SK-N-SH (cell line): ENCODE results near the gene JARID2.

DNA sequence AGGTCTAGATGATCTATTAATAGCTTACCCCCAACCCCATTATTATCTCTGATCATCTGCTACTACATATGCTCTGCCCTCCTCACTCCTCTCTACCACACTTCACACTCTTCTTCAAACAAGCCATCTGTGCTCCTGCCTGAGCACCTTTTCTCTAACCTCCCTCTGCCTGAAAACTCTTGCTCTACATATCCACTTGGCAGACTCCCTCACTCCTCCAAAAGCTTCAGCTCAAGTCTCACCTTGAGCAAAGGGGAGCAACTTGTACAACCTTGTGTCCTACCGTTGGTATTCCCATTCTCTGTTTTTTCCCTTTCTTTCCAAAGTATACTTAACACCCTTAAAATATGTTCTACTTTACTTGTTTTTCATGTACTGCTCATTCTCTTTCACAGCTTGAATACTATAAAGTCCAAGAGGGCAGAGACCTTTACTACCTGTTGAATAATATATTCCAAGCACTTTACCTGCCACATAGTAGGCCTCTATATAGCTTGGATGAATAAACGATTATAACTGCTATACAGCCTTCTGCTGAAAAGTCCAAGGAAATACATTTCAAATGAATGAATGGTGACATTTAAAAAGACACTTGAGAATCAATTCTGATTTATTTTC, 36.8 kb downstream of the NOL7 start:
- RRBS: no CpG with 5 or more reads among the region's 2 CpGs
CAGE:
- cytosol, long polyA plus RNA: no peak
- long polyA plus RNA: no peak
- nucleus, long polyA plus RNA: no peak

- RRBS: no CpG with 5 or more reads among the region's 9 CpGs
CAGE:
- cytosol, long polyA plus RNA: no peak
- long polyA plus RNA: no peak
- nucleus, long polyA plus RNA: no peak
These were observed 49.4 kb upstream of the RANBP9 start for GRCh38 chr6:13760883-13761566.

GRCh38 chr6:13798692-13799319, 15.6 kb downstream of the MCUR1 start:
- RRBS: no CpG with 5 or more reads among the region's 6 CpGs
CAGE:
- cytosol, long polyA plus RNA: no peak
- long polyA plus RNA: no peak
- nucleus, long polyA plus RNA: no peak

DNA sequence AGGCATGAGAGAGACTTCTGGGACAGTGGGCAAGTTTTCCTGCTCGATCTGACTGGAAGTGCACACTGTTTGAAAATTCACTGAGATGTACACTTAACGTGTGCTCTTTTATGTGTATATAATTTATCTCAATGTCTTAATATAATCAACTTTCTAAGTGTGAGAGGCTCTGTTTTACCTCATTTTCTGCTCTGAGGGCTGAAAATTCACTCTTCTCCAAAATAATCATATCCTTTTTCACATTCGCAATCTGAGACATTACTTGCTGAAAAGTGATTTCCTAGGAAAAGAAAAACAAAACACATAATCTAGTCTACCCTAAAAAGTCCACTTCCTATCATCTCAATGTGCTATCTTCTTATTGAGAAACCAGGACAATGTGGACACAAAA, 13.3 kb downstream of the MCUR1 start:
- RRBS: no CpG with 5 or more reads among the region's 3 CpGs
CAGE:
- cytosol, long polyA plus RNA: no peak
- long polyA plus RNA: no peak
- nucleus, long polyA plus RNA: no peak

DNA sequence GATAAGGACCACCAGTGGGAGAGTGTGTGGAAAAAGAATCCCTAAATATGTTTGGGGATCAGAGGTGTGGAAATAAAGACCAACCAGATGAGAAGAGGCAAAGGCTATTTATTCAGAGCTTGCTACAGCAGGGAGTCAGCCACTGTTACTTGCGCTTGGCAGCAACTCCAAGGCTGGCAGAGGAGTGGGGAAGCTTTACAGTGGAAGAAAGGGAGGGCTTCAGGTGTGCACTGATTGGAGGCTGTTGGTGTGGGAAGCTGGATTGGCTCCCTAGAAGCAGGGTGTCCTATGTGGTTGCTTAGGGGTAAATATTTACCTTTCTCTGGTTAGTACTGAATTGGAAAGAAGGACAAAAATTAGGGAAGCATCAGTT, 34.5 kb upstream of the MCUR1 start:
- RRBS: no CpG with 5 or more reads among the region's 1 CpG
CAGE:
- cytosol, long polyA plus RNA: no peak
- long polyA plus RNA: no peak
- nucleus, long polyA plus RNA: no peak

GRCh38 chr6:13925442-13925735, 637 bp downstream of the RNF182 start:
- RRBS: no CpG with 5 or more reads among the region's 8 CpGs
CAGE:
- cytosol, long polyA plus RNA: no peak
- long polyA plus RNA: no peak
- nucleus, long polyA plus RNA: no peak

DNA sequence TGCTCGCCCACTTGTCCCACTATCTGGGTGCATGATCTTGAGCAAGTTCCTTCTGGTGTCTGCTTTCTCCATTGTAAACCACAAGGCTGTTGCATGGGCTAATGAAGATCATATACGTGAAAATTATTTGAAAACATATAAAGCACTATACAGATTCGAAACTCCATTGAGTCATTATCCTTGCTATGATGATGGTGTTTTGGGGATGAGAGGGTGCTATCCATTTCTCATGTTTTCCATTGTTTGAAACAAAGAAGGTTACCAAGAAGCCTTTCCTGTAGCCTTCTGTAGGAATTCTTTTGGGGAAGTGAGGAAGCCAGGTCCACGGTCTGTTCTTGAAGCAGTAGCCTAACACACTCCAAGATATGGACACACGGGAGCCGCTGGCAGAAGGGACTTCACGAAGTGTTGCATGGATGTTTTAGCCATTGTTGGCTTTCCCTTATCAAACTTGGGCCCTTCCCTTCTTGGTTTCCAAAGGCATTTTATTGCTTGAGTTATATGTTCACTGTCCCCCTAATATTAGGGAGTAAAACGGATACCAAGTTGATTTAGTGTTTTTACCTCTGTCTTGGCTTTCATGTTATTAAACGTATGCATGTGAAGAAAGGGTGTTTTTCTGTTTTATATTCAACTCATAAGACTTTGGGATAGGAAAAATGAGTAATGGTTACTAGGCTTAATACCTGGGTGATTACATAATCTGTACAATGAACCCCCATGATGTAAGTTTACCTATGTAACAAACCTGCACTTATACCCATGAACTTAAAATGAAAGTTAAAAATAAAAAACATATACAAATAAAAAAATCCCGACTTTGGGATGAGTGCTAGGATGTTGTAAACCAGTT, 18.7 kb downstream of the CD83 start:
- RRBS: no CpG with 5 or more reads among the region's 10 CpGs
CAGE:
- cytosol, long polyA plus RNA: no peak
- long polyA plus RNA: no peak
- nucleus, long polyA plus RNA: no peak

- RRBS: no CpG with 5 or more reads among the region's 10 CpGs
CAGE:
- cytosol, long polyA plus RNA: no peak
- long polyA plus RNA: no peak
- nucleus, long polyA plus RNA: no peak
These were observed 24.7 kb downstream of the CD83 start for GRCh38 chr6:14142055-14142946.

DNA sequence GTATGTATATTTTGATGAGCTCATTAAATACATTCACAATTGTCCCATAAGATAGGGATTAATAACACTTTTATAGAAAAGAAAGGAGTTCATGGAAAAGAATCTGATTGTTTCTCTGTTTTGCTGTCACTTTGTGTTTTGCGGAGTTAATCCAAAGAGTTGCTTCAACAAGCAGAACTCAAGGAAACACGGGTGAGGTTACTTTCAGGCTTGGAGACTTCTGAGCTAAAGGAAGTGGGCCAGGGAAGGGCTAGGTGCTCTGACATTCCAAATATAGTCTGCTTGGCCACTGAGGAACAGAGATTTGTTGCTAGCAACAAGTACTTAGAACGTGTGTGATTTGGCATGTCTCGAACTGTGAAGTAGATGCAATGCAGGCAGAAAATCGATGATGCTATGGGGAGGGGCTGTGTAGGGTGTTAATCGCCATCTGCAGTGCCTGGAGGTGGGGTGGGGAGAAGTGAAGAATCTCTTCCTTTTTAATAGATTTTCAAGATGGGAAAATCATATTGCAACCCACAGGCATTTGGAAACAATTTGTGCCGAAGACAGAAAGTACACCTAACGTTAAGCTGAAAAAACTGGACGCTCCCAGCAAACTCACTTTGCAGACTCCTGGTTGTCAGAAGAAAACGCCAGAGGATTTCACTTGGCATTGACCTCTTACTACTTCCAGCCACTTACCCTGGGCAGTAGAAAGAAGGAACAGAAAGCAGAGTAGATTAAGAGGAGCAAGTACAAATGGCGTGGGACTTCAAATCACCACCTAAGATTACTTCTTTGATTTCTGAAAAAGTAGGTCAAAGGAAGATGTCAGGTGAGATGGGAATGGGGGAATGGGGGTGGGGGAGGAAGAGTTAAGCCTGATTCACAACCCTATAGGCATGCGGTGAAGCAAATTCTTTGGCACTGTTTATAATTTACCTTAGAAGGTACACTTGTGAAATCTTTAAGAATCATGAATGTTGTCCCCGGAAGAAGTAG, 314.0 kb downstream of the CD83 start:
- RRBS: no CpG with 5 or more reads among the region's 13 CpGs
CAGE:
- cytosol, long polyA plus RNA: no peak
- long polyA plus RNA: no peak
- nucleus, long polyA plus RNA: no peak

DNA sequence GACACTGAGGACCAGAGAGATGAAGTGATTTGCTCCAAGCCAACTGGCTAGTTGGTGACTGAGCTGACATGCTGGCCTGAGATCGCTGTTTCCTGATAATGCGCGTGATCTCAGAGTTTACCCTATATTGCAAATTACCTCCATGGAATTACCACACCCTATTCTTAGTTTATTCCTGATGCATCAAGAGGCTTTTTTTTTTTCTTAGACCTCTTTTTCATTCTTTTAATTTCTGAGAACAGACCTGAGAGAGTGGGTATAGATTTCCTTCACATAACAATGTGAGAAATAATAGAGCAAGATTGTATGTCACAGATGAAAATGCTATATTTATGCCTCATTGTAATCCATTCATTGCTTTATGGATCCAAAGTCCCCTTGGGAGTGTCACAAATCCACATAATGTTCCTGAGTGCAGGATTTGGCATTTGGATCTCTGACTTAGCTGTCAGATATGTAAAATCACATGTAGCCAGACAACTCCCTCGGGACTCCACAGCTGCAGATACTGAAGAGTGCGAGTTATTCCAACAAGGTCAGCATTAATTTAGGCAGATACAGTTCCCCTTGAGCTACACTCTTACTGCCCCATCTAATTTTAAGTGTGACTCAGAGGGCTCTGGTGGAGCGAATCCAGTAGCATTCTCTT, 433.1 kb downstream of the CD83 start:
- RRBS: no CpG with 5 or more reads among the region's 6 CpGs
CAGE:
- cytosol, long polyA plus RNA: no peak
- long polyA plus RNA: no peak
- nucleus, long polyA plus RNA: no peak

GRCh38 chr6:14656715-14657088, 539.1 kb downstream of the CD83 start:
- RRBS: no CpG with 5 or more reads among the region's 4 CpGs
CAGE:
- cytosol, long polyA plus RNA: no peak
- long polyA plus RNA: no peak
- nucleus, long polyA plus RNA: no peak

DNA sequence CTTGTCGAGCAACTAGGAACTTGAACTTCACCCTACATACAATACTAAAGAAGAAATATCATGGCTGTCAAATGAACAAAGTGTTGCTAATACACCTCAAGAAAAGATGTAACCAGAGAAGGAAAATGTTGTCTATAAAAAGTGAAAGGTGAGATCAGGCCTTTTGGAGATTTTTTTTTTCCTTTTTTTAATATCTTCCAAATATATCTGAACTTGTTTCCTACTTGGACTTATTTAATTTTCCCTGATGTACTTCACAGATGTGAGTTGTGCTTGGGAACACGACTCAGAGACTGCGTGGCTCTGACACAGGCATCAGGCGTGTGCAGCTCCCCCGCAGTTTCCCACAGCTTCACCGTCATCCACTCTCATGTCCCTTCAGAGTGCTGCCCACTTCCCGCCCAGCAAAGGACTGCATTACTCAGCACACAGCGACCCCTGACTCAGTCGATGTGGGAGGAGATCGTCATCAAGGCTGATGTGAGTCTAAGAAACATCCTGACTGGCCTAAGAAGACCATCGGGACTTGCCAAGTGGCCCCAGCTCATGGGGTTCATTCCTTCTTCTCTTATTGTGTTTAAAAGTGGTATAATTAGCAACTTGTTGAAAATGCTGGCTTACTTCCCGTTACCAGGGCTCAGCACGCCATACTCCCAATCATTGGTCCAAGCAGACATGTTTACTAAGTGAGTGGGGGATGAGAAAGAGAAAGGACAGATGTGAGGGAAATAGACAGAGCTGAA, 539.5 kb upstream of the JARID2 start:
- RRBS: no CpG with 5 or more reads among the region's 13 CpGs
CAGE:
- cytosol, long polyA plus RNA: no peak
- long polyA plus RNA: no peak
- nucleus, long polyA plus RNA: no peak

DNA sequence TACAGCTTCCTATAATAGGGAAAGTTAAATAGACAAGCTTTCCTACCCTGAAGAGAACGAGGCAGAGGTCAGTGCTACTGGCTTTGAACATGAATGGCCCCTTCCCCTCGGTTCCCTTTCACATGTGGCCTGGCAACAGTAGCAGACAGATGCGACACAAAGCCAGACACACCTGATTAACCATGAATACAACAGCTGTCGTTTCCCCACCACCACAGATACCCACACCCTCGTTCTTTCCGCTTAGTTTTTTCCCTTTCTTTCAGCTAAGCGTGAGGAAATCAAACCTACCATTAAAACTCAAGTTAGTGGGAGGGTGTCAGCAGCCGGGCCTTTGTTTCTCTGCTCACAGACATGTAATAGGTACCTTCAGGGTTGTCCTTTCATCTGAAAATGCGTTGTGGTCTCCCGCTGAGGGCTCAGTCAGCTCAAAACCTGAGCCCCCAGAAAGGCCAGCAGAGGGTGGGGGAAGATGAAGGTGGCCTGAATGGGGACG, 516.7 kb upstream of the JARID2 start:
- RRBS: no CpG with 5 or more reads among the region's 11 CpGs
CAGE:
- cytosol, long polyA plus RNA: no peak
- long polyA plus RNA: no peak
- nucleus, long polyA plus RNA: no peak

DNA sequence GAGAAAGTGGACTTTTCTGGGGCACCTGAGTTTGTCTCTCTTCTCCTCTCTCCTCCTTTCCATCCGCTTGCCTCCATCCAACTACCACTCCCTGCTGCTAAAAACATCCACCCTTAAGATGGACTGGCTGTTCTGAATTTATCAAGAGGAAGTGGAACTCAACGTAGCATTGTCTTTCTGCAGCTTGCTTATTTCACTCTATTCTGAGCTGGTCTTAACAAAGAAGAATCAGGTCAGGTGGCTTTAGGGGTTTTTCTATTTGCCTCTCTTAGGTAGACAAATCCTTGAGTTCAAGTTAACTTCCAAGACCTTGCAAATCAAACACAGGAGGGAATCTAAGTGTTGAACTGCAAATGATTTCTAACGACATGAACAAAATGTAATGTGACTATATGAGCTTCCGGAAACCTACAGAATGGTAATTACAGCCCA, 516.3 kb upstream of the JARID2 start:
- RRBS: no CpG with 5 or more reads among the region's 4 CpGs
CAGE:
- cytosol, long polyA plus RNA: no peak
- long polyA plus RNA: no peak
- nucleus, long polyA plus RNA: no peak

DNA sequence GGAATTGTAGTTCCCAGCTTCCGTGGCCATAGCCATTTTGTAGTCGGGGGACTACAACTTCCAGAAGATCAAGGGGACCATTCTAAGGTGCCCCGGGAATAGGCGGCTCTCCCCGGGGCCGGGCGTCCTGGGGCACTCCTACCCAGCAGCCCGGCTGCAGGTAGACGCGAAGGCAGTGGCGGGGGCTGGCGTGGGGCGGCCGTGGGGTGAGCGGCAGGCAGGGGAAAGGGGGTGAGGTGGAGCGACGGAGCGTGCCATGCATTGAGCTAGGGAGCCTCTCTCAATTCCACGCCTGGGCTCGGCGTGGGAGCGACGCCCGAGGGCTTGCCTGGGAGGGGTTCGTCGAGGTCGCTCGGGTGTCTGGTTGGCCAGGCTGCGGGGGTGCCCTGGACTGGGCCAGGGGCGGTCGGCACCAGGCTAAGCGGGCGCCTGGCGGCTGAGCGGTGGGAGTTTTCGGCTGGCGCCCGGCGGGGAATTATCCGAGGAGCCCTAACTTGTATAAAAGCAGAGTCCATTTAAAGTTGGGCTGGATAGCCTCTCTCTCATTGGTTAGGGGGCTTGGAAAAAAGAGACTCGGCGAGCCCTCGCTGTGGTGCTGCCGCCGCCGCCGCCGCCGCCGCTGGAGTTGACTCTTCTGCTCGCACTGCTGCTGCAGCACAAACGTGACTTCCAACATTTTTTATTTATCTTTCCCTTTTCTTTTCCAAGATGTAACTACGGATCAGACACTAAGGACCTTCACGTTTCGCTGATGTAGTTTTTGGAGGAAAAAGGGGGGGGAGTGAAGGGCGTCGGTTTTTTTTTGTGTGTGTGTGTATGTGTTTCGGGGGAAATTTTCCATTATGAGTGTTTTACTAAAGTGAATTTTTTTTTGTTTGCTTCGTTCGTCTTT, at the start of gene JARID2:
TSS of gene JARID2 (plus strand) at position 622 of the 892 bp plus-strand sequence.
- RRBS: no CpG with 5 or more reads among the region's 60 CpGs
CAGE:
- cytosol, long polyA plus RNA: no peak
- long polyA plus RNA: no peak
- nucleus, long polyA plus RNA: start-site peak on the plus strand centred at position 548 of the sequence, 44 bp wide, 86 and 48 reads in 2 replicates

GRCh38 chr6:15247454-15248457, 1.9 kb downstream of the JARID2 start:
- RRBS: 1% methylated on average over 41 of the region's 78 CpGs
CAGE:
- cytosol, long polyA plus RNA: no peak
- long polyA plus RNA: no peak
- nucleus, long polyA plus RNA: no peak

GRCh38 chr6:15258733-15260038, 13.3 kb downstream of the JARID2 start:
- RRBS: no CpG with 5 or more reads among the region's 5 CpGs
CAGE:
- cytosol, long polyA plus RNA: no peak
- long polyA plus RNA: no peak
- nucleus, long polyA plus RNA: no peak

DNA sequence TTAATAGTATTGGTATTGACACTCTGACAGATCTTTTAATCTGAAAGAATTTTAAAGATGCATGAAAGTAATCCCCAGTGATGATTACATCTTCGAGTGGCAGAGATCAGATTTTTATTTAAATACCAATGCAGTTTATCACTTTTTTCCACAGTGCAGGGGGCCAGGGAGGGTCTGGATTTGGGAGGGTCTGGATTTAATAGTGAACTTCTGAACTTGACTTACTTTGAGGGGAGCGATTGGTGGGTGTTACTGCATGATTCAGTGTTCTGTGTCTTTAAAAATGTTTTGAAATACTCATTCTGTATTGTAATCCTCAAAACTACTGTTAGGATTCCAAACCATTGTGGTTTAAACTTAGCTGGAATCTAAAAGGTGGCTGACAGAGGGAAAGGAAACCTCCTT, 14.2 kb downstream of the JARID2 start:
- RRBS: no CpG with 5 or more reads among the region's 2 CpGs
CAGE:
- cytosol, long polyA plus RNA: no peak
- long polyA plus RNA: no peak
- nucleus, long polyA plus RNA: no peak

DNA sequence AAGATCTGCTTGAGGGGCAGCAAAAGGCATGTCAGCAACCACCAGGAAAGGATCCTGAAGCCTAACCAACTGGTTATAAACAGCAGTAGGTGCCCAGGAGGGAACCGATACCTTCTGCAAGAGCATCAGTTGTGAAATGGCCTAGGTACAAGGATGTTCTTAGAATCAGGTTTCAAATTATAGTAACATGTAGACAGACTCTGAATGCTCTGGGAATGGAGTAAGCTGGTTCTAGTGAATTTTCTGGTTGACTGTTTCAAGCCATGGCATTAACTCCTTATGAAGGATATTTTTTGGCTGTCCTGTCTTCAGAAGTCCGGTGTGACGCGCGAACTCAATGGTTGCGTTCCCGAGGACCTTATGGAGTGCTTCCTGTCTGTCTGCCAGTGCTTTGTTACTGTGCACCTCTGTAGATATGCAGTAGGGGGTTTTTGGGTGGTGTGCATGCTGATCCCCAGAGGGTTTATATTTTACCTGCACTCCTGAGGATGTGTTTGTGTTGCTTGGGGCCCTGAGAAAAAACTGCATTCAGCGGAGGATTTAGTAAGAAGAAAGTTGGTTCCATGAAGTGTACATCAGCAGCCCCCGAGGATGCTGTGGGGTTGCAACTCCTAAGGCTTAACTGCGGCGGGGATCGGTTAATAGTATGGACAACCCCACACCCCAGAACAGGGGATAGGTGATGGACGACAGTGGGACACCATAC, 21.6 kb downstream of the JARID2 start:
- RRBS: no CpG with 5 or more reads among the region's 13 CpGs
CAGE:
- cytosol, long polyA plus RNA: no peak
- long polyA plus RNA: no peak
- nucleus, long polyA plus RNA: no peak

GRCh38 chr6:15431898-15432480, 186.1 kb downstream of the JARID2 start:
- RRBS: 85% methylated on average over 2 of the region's 9 CpGs
CAGE:
- cytosol, long polyA plus RNA: no peak
- long polyA plus RNA: no peak
- nucleus, long polyA plus RNA: no peak